H9 (cell line): ENCODE data around the genes CHODL and ADAMTS1.

- PRO-cap: no peak
Observed at GRCh38 chr21:17789140-17789602, 30.0 kb downstream of the C21orf91 start.

DNA sequence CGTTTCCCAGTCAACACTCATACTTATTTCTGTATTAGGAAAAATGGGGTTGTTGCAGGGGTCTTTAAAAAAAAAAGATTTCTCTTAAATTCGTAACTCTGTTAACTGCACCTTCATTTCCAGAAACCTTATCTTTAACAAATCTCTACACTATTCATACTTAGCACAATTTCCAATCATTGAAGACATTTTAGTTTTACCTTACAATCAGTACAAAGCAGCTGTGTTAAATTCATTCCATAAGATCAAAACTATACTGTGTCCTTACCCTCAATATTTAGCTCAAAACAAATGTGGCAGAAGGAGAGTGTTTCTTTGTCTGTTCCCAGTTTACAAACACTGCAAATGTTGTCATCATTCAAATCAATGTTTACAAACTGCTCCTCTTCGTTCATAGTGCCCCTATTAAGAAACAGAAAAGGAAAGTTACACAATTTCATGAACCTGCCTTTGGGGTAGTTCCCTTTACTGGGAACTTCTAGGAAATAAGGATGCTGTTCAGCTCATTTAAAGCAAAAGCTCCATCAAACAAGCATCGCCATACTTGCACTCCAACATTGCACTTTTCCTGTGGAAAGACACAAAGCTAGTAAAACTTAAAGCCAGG lies 1.1 kb downstream of the C21orf91 start:
- PRO-cap: no peak

- PRO-cap: unidirectional peak, plus-strand start at chr21:18244833; unidirectional peak, plus-strand start at chr21:18244878
Observed at GRCh38 chr21:18244248-18244983, at the start of gene CHODL. Gene CHODL, plus strand, starts transcription at chr21:18244833.

DNA sequence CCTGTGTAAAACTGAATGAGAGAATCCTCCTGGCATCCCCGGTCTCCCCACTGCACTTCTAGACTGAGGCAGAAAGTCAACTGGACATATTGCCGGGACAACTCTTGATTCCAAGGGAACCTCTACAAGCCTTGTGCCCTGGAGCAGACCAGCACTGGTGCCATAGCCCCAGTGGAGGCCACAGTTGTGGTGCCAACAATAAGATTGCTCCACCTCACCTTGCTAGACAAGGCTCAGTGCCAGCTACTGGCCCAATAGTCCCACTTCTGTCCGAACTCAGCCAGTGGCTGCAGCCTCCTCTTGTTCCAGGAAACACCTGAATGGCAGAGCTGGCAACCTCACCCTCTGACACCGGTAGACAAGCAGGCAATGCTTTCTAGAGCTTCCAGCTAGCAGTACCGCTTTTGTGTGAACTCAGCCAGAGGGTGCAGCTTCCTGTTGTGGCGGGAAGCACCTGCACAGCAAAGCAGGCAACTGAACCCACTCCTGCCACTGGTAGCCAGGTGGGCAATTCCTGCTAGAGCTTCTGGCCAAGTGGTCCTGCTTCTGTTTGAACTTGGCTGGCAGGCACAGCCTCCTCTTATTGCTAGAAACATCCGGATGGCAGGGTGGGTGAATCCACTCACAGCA lies 40.0 kb upstream of the TMPRSS15 start:
- PRO-cap: no peak

- PRO-cap: no peak
Observed at GRCh38 chr21:18832914-18833518, 429.4 kb upstream of the TMPRSS15 start.

DNA sequence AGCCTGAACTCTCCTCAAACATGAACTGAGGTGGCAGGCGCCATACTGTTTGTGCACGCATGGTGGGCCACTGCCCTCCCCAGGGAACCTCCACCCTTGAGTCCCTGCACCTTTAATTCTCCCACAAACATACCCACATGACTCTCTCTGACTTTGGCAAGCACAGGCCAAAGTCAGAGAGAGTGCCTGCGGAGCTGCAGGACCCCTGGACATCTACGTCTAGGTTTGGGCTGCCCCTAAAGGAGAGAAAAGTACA lies 260.4 kb downstream of the NCAM2 start:
- PRO-cap: no peak

DNA sequence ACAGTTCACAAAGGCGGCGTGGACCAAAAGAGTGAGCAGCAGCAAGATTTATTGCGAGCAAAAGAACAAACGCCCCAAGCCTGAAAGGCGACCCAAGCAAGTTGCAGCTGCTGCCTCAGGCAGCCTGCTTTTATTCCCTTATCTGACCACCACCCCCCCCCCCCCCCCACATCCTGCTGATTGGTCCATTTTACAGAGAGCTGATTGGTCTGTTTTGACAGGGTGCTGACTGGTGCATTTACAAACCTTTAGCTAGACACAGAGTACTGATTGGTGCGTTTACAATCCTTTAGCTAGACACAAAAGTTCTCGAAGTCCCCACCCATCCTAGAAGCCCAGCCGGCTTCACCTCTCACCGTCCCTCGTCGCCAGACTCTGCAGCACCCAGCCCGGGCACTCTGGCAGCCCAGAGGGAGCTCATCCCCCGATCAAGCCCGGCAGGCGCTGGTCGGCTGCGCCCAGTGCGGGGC lies 2023.0 kb downstream of the NCAM2 start:
- PRO-cap: no peak

DNA sequence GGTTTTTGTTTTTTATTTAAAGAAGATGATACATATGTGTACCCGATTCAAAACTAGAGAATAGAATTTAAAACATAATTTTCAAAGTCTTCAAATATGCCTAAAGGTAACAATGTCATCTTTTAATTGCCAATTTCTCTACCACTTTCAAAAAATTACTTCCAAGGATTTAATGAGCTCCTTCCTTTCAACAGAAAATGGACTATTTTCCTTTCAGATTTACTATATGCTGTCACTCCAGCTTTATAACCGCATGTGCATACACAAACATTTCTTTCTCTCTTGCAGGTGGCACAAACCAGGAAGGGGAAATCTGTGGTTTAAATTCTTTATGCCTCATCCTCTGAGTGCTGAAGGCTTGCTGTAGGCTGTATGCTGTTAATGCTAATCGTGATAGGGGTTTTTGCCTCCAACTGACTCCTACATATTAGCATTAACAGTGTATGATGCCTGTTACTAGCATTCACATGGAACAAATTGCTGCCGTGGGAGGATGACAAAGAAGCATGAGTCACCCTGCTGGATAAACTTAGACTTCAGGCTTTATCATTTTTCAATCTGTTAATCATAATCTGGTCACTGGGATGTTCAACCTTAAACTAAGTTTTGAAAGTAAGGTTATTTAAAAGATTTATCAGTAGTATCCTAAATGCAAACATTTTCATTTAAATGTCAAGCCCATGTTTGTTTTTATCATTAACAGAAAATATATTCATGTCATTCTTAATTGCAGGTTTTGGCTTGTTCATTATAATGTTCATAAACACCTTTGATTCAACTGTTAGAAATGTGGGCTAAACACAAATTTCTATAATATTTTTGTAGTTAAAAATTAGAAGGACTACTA lies 33.5 kb downstream of the MRPL39 start:
- PRO-cap: no peak

DNA sequence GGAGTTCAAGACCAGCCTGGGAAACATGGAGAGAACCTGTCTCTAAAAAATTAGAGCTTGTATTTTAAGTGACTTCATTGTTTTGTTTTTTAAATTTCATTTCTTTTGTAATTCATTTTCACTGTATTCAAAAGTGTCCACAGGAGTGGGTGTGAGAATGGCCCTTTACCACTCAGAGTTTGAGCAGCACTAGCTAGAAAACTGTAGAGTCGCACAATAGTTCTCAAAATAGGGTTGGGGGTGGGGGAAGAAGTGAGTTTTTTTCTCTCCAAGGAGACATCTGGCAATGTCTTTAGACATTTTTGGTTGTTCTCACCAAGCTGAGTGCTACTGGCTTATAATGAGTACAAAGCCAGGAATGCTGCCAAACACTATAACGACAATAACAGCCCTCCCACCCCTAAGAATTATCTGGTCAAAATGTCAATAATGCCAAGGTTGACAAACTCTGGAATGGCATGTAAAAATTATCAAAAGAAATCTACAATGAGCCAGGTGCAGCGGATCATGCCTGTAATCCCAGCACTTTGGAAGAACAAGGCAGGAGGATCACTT lies 2.8 kb downstream of the ATP5PF start:
- PRO-cap: no peak

- PRO-cap: no peak
Observed at GRCh38 chr21:25830466-25830969, 95.7 kb downstream of the GABPA start.

DNA sequence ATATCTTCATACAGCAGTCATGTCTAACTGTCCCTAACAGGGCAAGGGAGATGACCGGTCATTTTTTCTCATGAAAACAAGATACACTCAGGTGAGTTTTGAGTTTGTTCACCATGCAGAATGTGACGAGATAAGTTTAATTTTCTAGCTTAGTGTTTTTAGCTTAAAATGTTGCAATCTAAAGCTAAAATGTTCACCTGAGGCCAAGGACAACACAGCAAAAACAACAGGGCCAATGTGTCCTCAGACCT lies 144.3 kb downstream of the GABPA start:
- PRO-cap: no peak

DNA sequence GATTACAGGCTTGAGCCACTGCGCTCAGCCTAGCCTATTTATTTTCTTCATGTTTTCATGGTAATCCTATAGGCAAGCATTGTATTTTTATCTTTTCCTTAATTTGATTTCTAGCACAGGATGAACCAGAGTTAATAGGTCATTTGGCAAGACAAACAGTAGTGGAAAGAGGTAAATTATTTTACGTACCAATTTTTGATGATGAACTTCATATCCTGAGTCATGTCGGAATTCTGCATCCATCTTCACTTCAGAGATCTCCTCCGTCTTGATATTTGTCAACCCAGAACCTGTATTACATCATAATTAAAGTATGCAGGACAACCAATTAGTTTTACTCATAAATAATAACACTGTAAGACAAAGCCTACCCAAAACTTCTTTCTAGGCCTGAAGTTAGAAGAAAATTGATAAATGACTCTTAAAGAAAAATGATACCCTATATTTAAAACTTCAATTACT lies 162.6 kb downstream of the GABPA start:
- PRO-cap: no peak

DNA sequence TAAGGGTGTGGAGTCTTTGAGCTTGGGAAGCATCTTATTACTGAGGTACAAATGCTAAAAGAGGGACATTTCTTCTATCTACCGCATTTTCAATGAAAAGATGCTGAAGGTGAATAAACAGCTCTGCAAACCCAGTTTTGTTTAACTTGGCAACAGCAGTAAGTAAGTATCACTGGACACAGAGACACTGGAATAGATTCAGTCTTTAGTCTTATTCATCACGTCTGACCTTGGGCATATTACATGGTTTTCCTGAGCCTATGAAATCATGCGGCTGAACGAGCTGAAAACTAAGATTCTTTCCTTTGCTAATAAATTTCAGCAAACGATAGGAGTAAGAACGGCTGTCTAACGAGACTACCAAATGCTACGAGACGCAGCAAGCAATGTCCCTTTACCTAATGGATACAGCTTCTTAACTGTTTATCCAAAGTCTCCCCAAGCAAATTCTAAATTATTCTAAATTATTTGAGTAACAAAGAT lies 207.4 kb downstream of the GABPA start:
- PRO-cap: no peak

DNA sequence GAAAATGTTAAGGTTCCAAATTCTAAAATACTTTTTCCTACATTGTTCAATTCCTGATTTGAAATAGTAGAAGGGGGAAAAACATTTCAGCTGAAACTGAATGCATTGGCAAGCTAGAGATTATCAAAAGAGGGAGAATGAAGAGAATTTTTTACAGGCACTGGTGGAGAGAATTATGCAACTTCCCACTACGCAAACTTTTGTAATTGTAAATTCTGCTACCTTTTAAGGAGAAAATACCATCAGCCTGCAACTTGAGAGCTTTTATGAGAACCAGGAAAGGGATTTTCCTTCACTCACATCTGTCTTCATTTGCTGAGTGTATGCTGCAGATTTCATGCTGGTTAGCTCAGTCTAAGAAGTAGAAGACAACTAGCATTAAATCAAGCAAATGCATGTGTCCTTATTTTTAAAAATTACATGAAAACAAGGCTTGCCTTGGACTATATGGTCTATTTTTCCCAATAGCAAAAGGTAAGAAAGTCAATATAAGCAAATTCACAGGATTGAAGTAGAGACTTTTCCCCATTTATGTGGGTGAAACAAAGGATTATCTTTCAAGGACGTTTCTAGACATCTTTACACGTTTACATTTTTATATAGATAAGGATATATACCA lies 43.6 kb downstream of the ADAMTS1 start:
- PRO-cap: no peak

DNA sequence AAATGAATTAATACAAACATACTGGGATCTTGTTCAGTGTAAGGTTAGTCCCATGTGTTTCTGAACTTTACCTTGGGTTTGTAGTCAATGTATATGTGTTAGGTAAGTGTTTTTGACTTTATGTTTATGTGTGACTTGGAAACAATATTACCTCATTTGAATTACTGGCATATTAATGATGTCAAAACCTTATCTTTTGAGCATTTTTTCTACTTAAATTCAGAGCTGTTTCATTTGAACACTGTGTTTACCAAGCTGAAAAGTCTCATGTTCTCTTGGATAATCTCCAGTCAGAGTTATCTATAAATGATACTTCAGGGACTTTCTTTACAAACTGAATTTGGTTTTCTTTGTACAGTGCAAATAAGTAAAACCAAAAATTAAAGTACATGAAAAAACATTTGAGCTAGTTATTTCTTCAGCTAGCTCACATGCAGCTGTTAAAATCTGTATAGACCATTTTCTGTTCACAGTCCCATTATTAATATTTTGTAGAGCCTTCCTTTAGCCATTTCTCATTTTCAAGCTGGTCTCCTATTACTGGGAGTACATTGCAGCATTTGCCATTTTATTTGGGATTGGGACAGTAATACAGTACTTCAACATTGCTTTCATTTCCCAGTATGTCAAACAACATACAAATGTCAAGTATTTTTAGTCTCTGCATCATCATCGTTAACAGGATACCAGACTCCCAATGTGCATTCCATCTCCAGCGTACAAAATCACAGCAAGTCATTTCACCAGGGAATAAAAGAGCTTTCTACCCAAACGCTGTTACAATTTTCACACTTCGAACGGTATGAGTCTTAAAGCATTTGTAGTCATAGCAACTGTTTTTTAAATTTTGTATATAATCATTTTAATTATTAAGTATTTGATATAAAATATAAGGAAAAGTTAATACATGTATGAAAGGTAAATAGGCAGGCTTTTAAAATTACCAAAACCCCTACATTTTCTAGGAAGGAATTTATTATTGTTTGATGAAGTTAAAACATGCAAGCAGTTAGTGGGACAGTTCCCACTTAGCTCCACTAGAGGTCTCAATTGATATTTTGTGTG lies 29.7 kb downstream of the ADAMTS1 start:
- PRO-cap: no peak

DNA sequence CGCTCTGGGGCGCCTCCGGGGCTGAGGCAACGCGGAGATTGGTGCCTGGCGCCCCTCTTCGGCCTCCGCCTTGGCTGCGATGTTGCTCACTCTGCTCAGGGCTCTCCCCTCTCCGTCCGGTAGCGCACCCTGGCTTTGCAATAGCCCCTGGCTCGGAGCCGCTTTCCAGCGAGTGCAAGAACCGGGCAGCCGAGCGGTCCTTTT lies at the start of gene ADAMTS1:
Gene ADAMTS1 (minus strand): TSS at position 176 of the 204 bp plus-strand sequence.
- PRO-cap: bidirectional peak, plus-strand start outside the sequence, minus-strand start at position 176 of the sequence

DNA sequence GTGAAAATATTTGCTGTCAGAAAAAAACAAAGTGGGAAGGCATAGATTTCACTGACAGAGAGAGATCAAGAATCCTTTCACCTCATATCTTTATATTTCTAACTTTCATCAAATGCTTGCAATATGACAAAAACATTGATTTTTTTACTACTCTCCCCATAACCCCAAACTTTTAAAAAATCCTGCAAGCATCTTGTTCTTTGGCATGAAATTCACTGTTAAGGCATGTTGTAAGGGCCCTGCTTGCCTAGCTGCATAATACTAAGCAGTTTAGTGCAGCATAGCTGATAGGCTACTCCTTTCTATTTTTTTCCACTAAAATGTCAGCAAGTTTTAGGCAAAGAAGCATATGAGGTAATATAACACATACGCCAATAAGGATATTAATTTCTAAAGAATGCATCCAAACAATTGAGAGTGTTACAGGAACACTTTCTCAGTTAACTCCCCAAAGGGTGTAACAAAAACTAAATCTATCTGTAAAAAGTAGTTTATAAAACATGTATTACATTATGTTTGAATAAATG lies 340.4 kb upstream of the ADAMTS5 start:
- PRO-cap: no peak

DNA sequence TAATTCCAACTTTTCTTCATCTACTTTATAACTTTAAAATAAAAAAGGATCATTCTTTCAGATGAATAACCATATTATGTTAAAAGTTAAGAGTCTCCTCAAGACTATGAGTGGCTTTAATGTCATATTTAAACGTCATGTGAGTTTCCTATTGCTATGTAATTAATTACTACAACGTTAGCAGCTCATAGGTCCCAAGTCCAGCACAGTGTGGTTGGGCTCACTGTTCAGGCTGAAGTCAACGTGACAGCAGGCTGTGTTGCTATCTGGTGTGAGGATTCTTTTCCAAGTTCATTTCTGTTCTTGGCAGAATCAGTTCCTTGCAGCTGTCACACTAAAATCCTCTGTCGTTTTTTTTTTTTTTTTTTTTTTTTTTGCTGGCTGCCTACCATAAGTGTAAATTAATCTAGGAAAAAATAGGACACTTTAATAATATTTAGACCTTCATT lies 785.9 kb downstream of the N6AMT1 start:
- PRO-cap: no peak

DNA sequence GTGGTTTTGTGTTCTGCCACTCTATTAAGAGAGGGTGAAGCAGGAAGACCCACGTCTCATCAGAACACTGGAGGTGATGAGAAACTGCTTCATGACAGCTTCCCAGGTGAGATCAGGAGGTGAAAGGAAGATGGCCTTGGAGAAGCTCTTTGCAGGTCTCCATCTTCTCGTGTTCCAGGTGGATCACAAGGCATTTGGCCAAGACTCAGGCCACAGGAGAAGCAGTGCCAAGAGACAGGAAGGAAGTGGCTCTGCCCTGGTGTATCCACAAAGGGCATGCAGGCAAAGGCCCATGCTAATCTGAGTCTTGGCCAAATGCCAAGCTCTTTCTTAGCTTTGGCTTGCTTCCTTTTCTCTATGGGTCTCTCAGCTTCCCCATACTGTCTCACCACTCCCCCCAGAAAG lies 5.6 kb upstream of the CCT8 start:
- PRO-cap: no peak

GRCh38 chr21:29121676-29122153 lies 8.7 kb upstream of the MAP3K7CL start:
- PRO-cap: no peak